ENCODE measurements around the gene PCBP1.

DNA sequence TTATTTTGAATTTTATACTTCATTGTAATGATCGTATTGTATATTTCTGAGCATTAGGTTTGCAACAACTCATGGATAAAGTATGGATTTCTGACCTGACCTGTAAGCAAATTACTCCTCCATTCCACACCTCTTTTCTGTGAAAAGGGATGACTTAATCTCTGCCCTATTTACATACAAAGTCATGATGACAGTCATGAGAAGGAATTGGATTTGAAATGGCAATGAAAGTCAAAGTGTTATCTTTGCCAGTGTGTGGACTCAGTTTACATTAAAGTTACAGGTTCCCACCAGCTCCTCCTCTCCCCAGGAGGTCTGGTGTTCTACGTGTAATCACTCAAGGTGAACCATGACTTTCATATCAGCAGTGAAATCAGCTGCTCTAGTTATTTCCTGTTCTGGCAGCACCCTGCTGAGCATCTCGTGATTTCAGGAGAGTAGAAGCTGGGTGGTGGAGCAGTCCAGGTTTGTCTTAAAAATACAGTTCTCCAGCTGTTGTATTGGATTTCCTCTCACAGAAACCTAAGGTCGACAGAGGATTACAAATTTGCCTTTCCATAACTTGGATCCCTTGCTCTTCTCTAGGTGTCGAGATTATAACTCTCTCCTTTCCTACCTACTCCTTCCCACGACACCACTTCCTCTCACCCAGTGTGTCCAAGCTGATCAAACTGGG is 13.2 kb upstream of the ARHGAP25 start:
- PRO-cap, result no peak
- RAMPAGE, long total RNA, 2 experiments, result no peak in any of the 2 experiments

GRCh38 chr2:68732474-68733005 is 2.1 kb upstream of the ARHGAP25 start:
- PRO-cap, result no peak
- RAMPAGE, long total RNA, 2 experiments, result no peak in any of the 2 experiments

GRCh38 chr2:68856987-68857524 is 14.1 kb downstream of the BMP10 start:
- PRO-cap, result no peak
- RAMPAGE, long total RNA, 2 experiments, result no peak in any of the 2 experiments

GRCh38 chr2:68943417-68944445 is 9.0 kb downstream of the GKN2 start:
- PRO-cap, result no peak
- RAMPAGE, long total RNA, 2 experiments, result no peak in any of the 2 experiments

DNA sequence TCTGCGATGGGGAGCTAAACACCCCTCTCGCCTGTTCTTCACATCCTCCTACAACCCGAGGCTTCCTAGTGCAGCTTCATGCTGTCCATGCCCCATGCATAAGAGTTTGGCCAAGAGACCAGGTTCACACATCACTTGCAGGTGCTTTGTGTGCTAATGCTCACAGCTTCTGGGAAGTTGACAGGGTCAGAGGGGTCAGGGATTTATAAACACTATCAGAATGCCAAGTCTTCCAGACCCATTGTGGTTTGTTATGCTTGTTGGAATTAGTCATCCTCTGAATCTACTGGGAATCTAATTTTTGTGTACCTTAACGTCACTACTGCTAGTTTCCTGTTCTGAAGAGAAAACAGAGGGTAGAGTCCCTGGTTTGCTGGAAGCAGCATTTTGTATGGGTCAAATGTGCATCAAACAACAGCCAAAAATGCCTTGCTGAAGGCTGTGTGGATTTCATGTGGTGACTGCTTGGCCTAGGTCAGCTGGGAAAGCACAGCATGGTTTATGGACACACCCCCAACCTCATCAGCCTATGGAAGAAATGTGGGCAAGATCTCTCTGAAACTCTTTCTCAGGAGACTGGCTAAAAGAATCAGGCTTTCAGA is 33.2 kb downstream of the ANTXR1 start:
- PRO-cap, result no peak
- RAMPAGE, long total RNA, 2 experiments, result no peak in any of the 2 experiments

DNA sequence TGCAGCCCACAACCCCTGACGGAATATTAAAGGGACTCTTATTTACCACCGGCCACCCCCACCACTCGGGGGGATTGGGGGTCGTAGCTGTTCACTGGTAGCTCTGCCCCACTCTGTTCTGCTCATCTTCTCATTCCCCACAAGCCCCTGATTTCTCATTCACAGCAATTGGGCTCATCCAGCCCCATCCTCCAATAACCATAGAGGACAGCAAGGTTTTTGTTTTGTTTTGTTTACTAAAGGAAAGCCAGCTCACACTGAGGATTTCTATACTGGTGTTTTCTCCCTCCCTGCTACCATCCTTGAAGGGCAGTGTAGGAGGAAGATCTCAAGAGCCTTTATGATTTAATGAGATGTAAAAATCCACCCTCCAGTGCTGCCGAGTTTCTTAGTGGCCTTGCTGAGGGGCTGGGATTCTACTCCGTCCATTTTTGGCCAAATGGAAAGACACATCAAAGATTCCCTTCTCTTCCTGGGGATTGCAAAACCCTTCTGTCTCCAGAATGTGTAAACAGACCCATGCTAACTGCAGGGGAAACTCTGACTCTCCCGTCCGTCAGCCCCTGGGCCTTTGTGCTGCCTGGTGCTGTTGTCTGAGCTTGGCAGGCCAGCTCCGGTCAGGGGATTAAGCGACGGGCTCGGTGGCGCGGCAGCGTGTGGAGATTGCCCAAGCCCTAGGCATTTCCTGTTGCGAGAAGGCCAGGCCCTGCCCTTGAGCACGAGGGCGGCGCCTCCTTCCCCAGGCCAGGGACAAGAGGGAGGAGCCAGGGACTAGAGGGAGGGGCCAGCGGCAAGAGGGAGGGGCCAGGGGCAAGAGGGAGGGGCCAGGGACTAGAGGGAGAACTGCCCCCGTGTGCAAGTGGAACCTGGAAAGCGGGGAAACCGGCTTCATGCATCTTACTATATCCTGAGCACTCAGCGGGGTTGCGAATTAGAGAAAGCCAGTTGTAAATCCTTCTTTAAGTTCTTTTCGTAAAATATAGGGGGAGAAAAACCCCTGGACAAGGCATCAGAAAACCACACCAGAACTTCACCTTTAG is 165.1 kb downstream of the ANTXR1 start:
- PRO-cap, result no peak
- RAMPAGE, long total RNA, 2 experiments, result no peak in any of the 2 experiments

- PRO-cap, result no peak
- RAMPAGE, long total RNA, 2 experiments, result no peak in any of the 2 experiments
These were observed 187.0 kb downstream of the GFPT1 start for GRCh38 chr2:69199757-69200703.

GRCh38 chr2:69306769-69307366 is 80.2 kb downstream of the GFPT1 start:
- PRO-cap, result no peak
- RAMPAGE, long total RNA, 2 experiments, result no peak in any of the 2 experiments

DNA sequence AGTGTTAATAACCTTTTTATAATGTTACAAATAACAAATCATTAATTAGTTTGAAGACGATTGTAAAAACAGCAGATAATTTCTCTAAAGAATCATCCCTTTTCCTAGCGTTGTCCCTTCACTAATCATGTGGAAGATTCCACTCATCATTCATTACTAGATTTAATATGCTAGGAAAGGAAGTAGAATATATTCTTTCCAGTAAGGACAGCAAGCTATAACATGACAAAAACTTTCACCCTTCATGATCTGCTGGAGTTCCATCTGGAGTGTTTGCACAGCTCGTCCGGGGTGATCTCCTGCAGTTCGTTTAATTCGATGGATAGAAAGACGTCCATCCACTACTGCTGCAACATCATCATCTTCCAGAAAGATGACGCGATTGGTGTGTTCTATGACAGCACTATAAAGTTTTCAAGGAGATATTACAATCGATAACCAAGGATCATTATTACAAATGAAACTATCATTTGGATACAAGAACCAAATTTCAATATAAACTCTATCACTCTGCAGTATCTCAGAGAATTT is 39.0 kb downstream of the GFPT1 start:
- PRO-cap, result no peak
- RAMPAGE, long total RNA, 2 experiments, result no peak in any of the 2 experiments

DNA sequence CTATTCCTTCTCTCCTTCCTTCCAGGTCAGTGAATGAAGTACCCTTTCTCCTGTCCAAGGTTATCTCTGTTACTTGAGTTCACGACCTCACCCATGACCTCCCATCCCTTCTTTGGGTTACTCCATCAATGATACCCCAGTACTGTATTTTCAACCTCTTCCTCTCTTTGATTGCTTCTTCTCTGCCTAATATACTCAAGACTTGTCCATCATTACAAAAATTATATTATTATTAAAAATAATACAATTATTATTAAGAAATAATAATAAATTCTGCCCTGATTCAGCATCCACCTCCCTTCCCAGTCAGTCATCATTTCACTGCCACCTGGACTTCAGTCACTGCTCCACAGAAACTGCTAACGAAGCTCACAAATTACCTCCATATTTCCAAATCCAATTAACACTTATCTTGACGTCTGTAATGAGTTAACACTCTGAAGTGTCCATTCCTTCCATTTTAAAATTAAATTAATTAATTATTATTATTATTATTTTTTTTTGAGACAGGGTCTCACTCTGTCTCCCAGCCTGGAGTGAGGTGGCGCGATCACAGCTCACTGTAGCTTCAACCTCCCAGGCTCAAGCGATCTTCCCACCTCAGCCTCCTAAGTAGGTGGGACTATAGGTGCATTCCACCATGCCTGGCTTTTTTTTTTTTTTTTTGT is 17.4 kb downstream of the AAK1 start:
- PRO-cap, result no peak
- RAMPAGE, long total RNA, 2 experiments, result start-site peak on the minus strand in 1 of 2 experiments, centred at position 163 of the sequence, 16 reads per replicate

GRCh38 chr2:69913822-69914998 is 699 bp upstream of the MXD1 start:
- PRO-cap, result bidirectional peak, plus-strand start at chr2:69915109, minus-strand start at chr2:69914627
- RAMPAGE, long total RNA, 2 experiments, result no peak in any of the 2 experiments

- PRO-cap, result no peak
- RAMPAGE, long total RNA, 2 experiments, result no peak in any of the 2 experiments
These were observed 12.1 kb downstream of the MXD1 start for GRCh38 chr2:69926883-69927473.

DNA sequence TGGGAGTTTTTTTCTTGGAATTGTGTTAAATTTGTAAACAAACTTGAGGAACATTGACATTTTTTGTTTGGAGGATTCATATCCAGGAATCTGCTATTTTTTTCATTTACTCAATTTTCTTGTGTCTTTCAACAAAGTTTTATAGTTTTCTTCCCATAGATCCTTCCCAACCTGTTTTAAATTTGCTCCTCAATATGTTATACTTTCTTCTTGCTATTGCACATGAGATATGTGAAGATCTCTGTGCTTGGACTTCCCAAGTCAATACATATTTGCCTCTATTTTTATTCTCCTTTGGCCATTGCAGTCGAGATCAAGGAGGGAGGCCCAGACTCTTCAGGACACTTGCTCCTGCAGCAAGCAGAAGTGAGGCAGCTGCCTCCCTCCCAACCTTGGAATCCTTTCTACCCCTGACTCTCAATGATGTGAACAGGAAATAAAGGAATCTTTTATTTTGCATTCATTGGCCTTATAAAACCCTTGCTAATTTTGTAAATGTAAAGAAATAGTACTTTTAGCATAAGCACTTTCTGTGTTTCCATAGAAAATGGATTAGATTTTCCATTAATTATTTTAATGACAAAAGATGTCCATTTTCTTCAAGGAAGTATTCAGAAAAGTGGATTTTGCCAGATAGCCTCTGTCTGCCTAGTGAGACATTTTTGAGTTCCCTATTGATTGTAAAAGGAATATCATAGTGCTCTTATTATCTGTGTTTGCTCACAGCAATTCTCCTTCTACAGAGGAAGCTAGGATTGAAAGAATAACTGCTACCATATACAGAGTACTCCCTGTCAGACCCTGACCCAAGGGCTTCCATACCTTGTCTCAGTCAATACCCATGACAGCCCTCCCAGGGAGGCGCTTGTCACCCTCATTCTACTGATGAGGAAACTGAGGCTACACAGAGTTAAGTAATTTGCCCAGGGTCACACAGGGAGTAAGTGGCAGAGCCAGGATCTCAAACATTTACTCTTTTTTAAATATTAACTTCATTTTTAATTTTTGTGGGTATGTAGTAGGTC is 15.4 kb downstream of the MXD1 start:
- PRO-cap, result no peak
- RAMPAGE, long total RNA, 2 experiments, result no peak in any of the 2 experiments

GRCh38 chr2:69940562-69941794 is 20.5 kb downstream of the ASPRV1 start:
- PRO-cap, result no peak
- RAMPAGE, long total RNA, 2 experiments, result no peak in any of the 2 experiments

GRCh38 chr2:69946540-69947266 is 14.7 kb downstream of the ASPRV1 start:
- PRO-cap, result no peak
- RAMPAGE, long total RNA, 2 experiments, result no peak in any of the 2 experiments

- PRO-cap, result bidirectional peak, plus-strand start at chr2:70087477, minus-strand start at chr2:70087528
- RAMPAGE, long total RNA, 2 experiments, result start-site peak on the minus strand in 1 of 2 experiments, at chr2:70087314-70087526 at its widest, 16 reads per replicate
These were observed at the start of gene PCBP1 for GRCh38 chr2:70087253-70087503. Gene PCBP1 (plus strand): TSS chr2:70087477.

DNA sequence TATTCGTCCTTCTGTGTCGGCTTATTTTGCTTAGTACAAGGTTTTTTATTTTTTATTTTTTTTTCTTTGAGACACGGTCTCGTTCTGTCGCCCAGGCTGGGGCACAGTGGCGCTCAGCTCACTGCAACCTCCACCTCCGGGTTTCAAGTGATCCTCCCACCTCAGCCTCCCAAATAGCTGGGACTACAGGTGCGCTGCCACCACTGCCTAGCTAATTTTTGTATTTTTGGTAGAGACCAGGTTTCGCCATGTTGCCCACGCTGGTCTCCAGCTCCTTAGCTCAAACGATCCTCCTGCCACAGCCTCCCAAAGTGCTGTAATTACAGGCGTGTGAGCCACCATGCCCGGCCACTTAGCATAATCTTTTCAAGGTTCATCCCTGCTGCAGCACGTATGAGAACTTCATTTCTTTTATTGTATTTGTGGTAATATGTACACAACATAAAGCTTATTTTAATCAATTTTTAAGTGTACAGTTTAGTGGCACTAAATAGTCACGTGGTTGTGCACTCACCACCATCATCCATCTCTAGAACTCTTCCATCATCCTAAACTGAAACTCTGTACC is 38.4 kb downstream of the PCBP1 start:
- PRO-cap, result no peak
- RAMPAGE, long total RNA, 2 experiments, result no peak in any of the 2 experiments

DNA sequence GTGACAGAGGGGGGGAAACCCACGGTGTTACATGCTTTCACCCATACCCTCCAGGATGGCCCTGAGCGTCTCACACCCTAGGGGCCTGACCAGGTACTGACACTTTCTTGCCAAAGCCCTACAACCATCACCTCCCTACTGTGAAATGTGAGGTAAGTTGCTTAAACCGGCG is 49.8 kb downstream of the C2orf42 start:
- PRO-cap, result no peak
- RAMPAGE, long total RNA, 2 experiments, result no peak in any of the 2 experiments

DNA sequence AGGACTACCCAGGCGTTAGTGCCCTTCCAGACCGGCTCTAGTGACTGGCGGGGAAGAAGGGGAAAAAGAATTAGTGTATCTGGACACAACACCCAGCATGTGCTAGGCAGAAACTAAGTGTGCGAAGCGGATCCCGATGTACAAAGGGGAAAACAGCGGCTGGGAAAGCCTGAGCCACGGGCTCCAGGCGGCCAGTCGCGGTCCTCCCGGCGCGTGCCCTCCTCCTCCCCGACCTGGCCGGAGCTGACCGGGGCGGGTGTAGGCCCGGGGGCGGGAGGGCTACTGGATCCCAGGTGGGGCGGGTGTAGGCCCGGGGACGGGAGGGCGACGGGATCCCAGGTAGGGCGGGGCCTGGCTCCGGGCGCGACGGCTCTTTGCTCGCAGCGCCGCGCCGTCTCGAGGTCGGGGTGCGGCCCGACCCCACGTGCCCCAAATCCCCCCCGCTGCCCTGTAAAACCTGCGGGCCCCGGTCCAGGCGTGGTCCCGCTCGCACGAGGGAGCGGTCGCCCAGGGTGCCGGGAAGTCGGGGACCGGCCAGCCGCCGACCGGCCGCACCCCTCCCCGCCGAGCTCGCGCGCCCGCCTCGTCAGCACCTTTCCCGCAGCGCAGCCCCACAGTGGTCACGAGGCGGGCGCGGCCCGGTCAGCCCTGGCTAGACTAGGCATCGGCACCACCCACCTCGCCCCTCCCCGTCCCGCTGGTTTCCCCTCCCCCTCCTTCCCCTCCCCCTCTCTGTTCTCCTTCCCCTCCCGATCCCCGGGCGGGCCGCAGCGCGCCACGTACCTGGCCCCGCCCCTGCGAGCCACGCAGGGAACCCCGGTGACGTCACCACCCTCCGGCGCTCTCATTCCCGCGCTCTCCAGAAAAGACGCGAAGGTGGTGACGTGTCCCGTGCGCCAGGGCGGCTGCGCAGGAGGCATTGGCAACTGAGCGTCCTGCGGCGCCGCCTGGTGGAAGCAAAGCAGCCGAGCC is 48.6 kb downstream of the C2orf42 start:
- PRO-cap, result bidirectional peak, plus-strand start at position 143 of the sequence, minus-strand start at position 142 of the sequence; bidirectional peak, plus-strand start at position 394 of the sequence, minus-strand start at position 235 of the sequence; bidirectional peak, plus-strand start outside the sequence, minus-strand start at position 572 of the sequence
- RAMPAGE, long total RNA, 2 experiments, result no peak in any of the 2 experiments

GRCh38 chr2:70292634-70293608 is 619 bp downstream of the SNRPG start:
- PRO-cap, result bidirectional peak, plus-strand start at chr2:70293427, minus-strand start at chr2:70293438
- RAMPAGE, long total RNA, 2 experiments, result no peak in any of the 2 experiments

Measured in body of pancreas (tissue), 2 donors.